ENCODE measurements around the gene LANCL3.

GRCh38 chrX:30638552-30638989 is 14.7 kb upstream of the GK start:
- PRO-cap = no peak

- PRO-cap = no peak
Measured at GRCh38 chrX:30719993-30720755, 67.0 kb downstream of the GK start.

DNA sequence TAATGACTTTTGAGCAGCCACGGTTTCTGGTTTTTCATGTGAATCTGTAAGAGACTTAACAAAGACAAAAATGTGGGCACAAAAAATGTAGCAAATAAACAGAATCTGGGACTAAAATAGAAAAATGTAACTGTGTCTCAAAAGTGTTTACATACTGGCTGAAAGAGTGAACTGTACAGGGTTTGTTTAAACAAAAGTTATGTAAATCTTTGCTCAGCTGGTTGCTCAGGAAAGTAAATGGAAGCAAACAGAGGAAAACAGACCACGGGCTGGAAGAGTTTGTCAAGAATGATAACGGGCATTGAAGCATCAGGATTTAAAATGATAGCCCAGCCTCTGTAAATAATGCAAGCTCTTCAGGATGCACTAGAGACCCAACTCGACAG is 921.8 kb upstream of the FTHL17 start:
- PRO-cap = no peak

DNA sequence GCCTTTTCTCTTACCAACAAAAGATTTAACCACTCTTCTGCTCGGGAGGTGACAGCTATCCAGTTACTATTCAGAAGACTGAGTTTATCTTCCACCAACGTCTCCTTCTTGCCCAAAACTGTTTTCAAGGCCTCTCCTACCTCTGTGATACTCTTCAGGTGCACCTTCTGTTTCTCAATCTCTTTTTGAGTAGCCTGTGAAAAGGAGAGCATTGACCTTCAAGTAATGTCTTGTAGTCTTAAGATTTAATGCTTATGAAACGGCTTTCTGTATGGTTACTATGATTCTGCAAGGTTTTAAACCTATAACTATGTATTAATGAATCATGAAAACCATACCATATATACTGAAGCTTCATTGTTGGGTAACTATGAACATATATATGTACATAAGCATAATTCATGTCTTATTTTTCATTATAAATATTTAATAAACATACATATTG is 846.3 kb downstream of the DMD start:
- PRO-cap = no peak

DNA sequence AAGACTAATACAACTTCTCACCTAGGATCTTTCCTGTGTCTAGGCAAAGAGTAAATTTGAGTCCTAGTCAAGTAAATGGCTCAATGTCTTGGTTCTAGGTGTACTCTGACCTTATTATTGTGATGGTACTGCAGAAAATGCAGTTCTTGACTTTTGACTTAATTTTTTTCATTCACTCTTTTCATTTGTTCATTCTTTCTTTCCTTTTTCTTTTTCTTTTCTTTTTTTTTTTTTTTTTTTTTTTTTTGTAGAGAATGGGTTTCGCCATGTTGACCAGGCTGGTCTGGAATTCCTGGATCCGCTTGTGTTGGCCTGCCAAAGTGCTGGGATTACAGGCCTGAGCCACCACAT is 260.9 kb downstream of the TMEM47 start:
- PRO-cap = no peak

DNA sequence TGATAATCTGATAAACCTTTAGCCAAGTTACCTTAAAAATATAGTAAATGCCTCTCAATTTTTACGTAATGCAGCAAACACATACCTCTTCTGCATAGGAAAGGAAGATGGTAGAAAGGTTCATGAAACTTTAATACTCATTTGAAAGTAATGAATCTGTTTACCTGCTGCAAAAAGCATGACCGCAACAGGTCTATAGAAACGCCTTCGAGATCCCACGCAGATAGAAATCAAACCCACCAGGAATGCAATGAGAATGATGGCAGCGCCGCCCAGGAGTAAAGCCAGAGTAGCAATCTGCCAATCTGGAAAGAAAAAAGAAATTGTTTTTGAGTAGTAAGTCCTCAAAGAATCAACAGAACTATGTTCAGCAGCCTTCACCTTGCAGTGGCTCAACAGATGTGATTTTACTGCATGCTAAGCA is 18.0 kb downstream of the TMEM47 start:
- PRO-cap = no peak

- PRO-cap = no peak
Measured at GRCh38 chrX:34654165-34654938, 2.7 kb downstream of the TMEM47 start.

DNA sequence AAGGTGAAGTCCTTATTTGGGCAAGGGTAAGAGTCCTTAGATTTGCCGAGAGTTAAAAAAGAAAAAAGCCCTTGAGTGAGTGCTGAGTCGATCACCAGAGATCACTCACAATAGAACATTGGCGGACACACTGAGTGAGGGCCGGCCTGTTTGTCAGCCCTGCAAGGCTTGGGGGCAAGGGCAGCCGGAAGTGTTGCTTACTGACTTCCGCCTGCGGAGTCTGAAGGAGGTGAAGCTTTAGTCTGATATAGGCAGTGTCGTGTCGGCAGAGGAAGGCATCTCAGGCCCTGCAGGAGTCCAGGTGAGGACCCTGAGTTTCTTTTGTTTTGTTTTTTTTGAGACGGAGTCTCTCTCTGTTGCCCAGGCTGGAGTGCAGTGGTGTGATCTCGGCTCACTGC is 409 bp downstream of the MAGEB16 start:
- PRO-cap = unidirectional peak, plus-strand start at position 187 of the sequence

DNA sequence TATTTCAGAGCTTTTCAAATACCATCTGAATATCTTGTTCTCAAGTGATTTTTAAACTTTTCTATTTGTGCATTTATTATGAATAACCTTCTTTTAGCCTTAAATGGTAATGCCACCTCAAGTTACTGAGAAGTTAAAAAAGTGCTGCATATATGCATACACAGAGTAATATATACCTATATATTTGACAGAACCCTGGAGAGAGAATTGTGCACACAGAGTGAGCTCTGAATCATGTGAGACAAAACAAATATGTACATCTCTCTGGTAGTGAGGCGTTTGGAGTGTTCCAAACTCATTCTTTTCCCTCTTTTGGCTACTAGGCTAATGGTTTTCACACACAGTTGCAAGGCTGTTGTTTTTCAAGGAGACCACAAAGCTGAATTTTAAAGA is 46.0 kb downstream of the CFAP47 start:
- PRO-cap = no peak

DNA sequence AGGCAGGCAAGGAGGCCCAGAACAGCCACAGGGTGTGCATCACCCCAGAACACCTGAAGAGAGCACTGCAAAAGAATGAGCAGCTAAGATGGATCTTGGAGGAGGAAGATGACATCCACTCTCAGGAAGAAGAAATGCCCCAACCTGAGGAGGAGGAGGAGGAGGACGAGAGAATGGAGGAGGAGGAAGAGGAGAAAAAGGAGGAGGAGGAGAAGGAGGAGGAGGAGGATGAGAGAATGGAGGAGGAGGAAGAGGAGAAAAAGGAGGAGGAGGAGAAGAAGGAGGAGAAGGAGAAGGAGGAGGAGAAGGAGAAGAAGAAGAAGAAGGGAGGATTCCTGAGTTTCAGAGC is 288.1 kb upstream of the FAM47C start:
- PRO-cap = unidirectional peak, plus-strand start at position 203 of the sequence

- PRO-cap = no peak
Measured at GRCh38 chrX:36962892-36963936, 45.0 kb upstream of the FAM47C start.

- PRO-cap = no peak
Measured at GRCh38 chrX:36985330-36985792, 22.8 kb upstream of the FAM47C start.

DNA sequence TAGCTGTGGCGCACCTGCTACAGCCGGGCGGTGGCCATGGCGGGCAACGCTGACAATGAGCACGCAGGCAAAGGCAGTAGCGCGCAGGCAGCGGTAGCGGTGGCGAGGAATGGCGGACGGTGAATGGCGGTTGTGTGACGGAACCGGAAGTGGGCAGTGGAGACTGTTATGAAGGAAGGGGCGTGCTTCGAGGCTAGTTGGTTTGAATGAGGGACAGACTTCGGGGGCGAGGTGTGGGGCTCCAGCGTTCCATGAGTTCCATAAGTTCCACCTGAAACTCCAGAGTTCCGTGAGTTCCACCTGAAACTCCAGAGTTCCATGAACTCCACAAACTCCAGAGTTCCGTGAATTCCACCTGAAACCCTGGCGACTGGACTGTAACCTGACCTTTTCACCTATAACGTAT is 70.2 kb downstream of the FAM47C start:
- PRO-cap = no peak

DNA sequence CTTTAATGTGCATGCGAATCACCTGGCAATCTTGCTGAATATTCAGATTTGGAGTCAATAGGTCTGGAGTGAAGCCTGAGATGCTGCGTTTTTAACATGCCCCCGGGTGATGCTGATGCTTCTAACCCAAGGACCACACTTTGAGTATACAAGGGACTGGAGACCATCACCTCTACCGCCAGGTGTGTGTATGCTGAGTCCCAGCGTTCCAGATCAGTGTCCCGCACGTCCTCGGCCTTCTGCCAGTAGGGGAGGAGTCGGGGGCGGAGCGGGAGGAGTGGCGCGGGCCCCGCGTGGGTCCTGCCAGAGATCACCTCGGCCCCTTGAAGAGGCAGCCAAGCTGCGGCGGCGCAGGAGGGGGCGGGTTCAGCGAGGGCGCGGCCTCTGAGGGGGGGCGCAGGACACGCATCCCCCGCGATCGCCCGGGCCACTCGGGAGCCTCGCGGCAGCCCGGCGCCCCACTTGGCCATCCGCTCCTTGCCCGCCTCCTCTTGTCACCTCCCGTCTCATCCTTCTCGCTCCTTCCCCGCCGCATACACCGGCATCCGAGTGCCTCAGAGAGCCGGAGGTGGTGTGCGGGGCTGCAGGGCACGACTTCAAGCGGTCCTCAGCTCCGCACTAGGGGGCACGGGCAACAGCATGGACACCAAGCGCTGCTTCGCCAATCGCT is at the start of gene LANCL3:
Gene LANCL3 (plus strand): TSS at position 430 of the 670 bp plus-strand sequence.
- PRO-cap = bidirectional peak, plus-strand start at position 430 of the sequence, minus-strand start at position 218 of the sequence

DNA sequence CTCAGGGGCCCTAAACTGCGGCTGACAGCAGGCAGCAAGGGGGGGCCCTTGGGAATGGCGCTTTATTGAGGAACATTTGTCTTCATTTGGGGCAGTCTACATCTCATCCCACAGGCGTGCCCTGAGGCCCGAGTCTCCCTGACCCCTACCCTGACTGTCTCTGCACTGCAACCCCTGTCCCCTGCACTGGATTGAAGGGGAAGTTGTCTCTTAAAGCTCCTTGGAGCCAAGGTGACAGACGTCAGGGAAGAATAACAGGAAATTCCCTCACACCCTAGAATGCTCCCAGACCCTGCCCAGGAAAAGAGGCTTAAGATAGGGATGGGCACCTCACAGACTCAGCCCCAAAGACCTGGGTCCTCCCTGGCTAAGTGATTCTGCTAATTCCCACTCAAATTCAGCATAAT is 410.1 kb downstream of the BCOR start:
- PRO-cap = no peak

DNA sequence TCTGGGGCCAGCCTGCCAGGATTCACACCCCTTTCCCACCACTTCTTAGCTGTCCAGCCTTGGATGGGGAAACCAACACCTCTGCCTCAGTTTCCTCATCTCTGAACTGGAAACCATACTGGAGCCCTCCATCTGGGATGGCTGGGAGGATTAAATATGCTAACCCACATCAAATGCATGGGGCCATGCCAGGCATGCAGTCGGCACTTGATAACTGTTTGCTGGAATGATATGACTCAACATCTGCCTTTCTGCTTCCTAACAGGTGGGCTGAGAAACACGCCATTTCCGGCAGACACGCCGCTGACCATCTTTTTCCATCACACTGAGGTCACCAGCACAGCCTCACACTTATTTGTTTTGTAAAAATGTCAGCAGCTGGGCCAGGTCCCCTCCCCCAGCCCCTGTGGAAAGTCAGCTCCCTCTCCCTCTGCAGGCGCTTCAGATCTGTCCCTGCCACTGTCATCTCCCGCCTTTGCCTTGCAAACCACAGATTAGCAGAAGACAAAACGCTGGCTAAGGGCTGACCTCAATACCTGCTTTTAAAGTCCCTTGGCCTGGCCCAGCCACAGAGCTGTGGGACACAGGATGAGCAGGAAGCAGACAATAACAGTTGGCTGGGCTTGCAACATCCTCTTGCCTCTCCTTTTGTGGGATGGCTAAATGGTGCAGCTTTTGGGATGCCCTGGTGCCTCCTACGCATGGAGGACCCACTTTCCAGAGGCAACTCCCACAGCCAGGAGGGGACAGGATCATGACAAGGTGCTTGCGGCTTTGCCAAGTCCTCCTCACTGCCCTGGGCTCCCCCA is 237.4 kb downstream of the BCOR start:
- PRO-cap = unidirectional peak, minus-strand start at position 216 of the sequence

- PRO-cap = no peak
Measured at GRCh38 chrX:39886238-39886685, 211.5 kb downstream of the BCOR start.

DNA sequence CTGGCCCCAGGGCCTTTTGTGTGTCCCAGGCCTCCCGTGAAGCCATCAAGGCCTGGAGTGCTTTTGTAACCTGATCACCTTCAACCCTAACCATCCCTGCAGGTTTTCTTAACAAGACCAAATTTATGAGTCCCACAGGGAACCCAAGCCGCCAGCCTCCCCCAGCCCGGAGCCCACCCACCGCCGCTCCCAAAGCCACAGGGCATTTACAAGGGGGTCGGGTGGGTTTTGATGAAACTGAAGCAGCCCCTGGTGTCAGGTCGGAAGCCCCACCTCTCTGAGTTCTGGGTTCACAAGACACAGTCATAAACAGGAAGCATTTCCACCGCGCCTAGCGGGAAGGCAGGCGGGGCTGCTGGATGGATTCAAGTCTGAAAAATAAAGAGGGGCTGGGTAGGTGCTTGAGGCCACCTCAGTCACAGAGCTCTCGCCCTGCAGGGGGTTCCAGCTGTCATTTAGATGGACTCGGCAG is 128.6 kb downstream of the BCOR start:
- PRO-cap = no peak

DNA sequence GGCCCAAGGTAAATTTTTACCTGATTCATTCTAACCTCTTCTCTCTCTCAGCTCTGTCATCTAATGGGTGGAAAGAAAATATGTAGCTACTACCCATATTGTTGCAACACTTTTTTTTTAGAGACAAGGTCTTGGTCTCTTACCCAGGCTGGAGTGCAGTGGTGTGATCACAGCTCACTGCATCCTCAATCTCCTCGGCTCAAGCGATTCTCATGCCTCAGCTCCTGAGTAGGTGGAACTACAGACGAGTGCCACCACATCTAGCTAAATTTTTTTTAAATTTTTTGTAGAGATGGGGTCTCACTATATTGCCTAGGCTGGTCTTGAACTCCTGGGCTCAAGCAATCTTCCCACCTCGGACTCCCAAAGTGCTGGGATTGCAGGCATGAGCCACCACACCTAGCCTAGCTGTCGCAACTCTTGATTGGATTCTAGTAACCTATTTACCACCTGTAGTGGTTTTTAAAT is 76.6 kb downstream of the BCOR start:
- PRO-cap = no peak

DNA sequence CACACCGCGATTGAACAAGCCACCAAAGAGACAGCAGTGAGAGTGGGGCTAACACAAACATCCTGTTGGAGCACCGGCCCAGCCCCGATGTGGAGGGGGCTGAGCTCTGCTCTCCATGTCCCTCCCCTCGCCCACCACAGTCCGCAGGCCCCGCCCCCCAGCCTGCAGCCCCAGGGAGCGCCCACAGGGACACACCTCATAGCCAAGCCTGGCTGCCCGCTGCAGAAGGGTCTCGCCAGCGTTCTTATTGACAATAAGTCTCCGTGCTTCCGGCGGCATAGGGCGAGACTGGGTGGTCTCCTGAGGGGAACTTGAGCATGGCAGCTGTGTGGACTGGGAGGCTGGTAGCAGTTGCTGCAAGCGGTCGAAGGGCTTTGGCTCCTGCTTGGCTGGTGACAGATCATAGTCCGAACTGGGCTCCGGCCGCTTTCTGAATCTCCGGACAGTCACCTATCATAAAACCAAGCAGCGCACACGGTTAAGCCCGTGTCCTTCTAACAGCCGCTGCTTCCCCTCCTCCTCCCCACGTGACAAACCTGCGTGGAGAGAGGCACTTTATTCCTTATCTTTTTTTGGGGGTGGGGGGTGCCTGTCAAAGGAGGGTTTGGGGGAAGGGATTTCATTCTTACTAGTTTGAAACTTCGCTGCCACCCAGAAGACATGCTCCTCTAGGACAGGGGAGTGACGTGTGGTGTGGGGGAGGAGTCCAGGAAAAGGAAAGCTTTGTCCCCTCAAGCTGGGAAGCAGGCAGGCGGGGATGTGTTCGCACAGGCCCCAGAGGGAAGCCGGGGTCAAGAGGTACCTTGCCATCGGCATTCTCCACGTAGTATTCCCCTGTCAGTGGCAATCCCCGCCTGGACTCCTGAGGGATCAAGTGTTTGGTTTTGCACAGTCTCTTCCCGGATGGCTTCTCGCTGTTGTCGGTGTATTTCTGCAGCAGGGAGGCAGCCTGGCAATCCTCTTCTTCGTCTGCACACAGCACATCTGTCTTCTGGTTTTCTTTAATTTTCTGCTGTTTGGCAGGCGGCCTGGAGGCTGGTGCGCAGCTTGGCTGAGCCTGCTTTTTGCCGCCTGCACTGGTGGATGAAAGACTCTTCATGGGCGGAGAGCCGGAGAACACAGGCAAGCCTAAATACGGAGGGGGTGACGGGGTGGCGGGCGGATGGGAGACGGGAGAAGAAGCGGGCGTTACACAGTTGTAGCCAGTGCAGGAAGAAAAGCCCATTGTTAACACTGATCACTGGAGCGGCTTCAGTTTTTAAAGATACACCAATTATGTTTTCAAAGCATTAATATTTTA is 35.4 kb downstream of the BCOR start:
- PRO-cap = no peak

All from colonic mucosa (tissue), 1 donor.